M059J (cell line): Measurements from ENCODE around the genes PKNOX1 and RRP1.

GRCh38 chr21:42580358-42580907 is 66.8 kb downstream of the SLC37A1 start:
- RAMPAGE, long total RNA: no peak

DNA sequence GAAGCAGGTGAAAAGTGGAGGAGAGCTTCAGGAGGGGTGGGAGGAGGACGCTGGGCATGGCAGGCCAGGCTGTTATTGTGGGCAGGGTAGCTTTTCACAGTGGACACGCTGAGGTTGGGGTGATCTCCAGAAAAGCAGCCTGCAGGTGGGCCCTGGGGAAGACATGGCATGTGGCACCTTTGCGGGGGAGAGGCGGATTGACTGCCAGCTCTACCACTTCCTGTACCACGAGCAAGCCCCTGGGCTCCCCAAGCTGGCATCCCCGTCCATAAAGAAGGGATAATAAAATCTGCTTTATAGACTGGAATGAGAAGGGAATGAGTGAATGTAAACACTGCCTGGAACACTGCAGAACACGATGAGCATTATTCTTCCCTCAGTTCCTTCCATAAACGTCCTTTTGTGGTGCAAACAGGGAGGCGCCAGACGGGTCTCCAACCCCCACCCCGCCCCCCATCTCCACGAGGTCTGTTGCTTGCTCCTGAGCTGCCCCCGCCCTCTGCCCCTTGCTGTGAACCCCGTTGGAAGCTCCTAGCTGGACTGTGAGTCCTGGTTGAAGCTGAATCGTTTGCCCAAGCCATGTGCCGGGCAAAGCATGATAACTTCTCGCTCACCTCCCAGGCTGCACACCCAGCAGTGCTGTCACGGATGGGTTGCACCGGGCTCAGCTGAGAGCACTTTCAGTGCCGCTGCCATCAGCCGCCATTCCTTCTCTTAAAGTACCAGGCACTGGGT is 2.1 kb downstream of the PDE9A start:
- RAMPAGE, long total RNA: no peak

GRCh38 chr21:42974058-42974859 is at the start of gene PKNOX1:
TSS of gene PKNOX1 (plus strand) at chr21:42974562.
- RAMPAGE, long total RNA: no peak

DNA sequence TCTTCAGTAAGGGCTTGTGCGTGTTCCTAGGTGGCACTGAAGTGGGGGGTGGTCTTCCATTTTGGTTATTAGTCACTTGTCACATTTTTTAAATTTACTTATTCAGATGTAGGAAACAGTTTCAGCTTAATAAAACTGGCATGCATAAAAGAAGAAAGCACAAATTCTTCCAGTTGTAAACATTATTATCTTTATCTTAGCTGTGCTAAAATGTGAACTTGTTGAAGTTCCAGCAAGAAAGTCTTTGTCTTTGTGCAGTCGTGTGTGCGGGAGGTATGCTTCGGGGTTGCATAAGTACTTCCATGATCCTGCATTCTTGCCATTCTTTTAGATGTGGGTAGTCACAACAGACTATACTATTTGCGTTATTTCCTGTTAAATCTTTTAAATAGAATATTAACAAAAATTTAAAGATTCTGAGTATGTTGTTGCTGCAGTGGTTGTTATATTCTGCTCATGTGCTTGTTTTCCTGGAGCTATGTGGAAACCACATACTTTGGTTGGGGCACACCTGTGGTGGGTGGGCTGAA is 50.0 kb downstream of the CBS start:
- RAMPAGE, long total RNA: no peak

- RAMPAGE, long total RNA: no peak
Measured at GRCh38 chr21:43031108-43031828, 44.4 kb downstream of the CBS start.

- RAMPAGE, long total RNA: no peak
Measured at GRCh38 chr21:43210780-43211085, 41.9 kb downstream of the CRYAA start.

- RAMPAGE, long total RNA: no peak
Measured at GRCh38 chr21:43278461-43278702, 109.6 kb downstream of the CRYAA start.

DNA sequence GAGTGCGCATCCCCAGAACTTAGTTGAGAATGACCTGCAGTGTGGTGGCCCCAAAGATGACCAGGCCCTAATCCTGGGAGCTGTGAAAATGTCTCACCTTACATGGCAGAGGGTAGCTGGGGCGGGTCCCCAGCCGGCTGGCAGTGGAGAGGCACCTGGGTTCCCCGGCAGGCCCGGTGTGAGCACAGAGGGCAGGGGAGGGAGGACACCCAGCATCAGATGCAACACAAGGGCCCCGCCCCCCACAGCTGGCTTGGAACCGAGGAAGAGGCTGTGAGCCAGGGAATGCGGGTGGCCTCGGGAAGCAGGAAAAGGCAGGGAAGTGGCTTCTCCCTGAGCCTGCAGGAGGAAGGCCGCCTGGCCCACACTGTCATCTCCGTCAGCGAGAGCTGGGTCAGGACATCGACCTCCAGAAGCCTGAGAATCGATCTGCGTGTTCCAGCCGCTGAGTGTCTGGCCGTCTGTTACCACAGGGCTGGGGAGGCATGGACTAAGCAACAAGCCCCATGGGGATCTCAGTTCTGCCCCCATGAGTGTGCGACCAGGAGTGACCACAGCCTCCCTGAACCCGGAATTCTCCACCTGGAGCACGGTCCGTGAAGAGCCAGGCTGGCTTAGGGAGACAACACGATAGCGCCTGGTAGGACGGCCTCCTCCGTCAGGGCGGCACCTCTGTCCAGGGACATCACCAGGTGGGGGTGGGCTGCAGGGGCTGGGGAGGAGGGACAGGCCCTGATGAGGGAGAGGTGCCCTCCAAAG is 87.2 kb downstream of the SIK1 start:
- RAMPAGE, long total RNA: no peak

DNA sequence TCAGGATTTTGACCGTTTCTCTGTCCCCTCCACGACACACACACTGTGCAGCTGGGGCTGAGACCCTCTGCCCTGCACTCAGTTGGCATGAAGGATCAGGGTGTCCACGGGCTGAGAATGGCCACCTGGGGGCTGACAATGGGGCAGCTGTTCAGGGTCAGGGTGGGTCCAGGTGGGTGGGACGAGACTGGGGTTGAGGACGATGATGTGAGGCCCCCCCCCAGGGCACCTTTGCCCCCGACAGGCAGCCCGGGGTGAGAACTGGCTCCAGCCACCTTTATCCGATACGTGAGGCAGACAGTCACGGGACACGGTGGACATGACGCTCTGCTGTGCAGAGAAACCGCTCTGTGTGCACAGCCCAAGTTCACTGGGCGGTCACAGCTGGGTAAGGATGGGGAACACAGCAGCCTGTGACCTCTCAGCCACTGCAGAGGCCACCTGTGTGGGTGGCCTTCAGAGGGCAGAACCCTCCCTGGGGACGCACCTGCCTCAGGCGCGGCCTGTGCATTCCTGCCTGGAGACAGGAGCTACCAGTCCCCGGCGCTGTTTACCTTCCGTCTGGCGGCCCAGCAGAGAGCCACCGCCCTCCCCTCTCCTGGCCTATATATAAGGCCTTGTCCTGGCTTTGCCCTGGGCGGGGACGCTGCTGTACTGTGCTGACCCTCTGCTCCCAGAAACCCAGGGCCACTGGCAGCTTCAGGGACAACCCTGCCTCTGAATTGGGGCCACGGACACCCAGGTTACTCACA is 84.0 kb downstream of the SIK1 start:
- RAMPAGE, long total RNA: no peak

- RAMPAGE, long total RNA: no peak
Measured at GRCh38 chr21:43362131-43362826, 64.7 kb downstream of the SIK1 start.

- RAMPAGE, long total RNA: no peak
Measured at GRCh38 chr21:43639627-43640209, 19.6 kb downstream of the HSF2BP start.

GRCh38 chr21:43689850-43690454 is 29.0 kb upstream of the PDXK start:
- RAMPAGE, long total RNA: no peak

DNA sequence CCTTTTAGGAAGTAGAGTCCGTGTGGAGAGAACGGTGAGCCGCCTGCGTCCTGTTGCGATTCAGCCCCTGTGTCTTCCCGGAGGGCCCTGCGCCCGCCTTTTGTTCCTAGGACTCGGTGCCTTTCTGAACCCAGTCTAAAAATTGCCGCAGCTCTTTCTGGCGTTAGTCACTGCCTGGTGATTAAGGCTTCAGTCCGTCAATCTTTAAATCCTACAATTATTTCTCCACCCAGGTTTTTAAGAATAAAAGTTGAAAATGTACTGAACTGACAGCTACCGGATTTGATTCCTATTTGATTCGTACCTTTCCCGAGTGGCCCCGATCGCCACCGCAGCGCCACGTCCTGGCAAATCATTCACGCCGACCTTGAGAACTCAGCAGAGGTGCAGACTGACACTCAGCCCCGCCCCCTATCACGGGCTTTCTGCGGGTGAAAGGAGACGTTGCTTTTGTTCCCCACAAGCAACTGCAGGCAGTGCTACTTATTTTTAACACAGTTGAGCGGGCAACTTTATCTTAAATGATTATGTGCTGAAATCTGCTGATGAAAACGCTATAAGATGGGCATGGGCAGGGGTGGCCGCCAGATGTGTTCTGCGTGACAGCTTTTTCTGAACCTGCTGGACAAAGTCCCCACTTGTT is 16.1 kb upstream of the PDXK start:
- RAMPAGE, long total RNA: no peak

GRCh38 chr21:43728129-43729113 is 9.5 kb downstream of the PDXK start:
- RAMPAGE, long total RNA: no peak

- RAMPAGE, long total RNA: no peak
Measured at GRCh38 chr21:43789477-43790187, at the start of gene RRP1. TSS of gene RRP1 (plus strand) at chr21:43789577.

- RAMPAGE, long total RNA: no peak
Measured at GRCh38 chr21:43790188-43790725, 880 bp downstream of the RRP1 start.

DNA sequence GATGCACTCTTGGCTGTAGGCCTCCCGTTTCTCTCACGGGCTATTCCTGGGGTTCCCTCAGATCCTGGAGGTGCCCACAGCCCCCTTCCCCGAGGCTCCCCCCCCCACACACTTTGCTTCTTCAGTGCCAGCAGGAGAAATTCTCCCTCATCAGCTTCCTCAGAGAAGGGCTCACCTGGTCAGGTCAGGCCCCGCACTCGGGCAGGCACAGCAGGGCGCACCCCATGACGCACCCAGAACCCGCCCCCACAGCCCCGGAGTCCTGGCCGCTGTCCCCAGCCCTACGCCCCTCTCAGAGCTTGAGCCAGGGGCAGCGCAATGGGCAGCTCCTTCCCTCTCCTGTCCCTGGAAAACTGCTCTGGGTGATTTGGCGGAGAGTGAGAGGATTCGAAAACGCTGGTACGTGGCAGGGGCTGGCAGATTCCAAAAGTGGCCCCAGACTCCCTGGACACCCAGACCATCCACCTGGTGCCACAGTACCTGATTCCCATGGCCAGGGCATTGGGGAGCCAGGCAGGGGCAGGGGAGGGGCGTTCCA is 23.6 kb downstream of the RRP1 start:
- RAMPAGE, long total RNA: no peak

GRCh38 chr21:43825860-43826939 is 36.8 kb downstream of the RRP1 start:
- RAMPAGE, long total RNA: no peak

GRCh38 chr21:43909851-43910349 is 44.9 kb downstream of the AGPAT3 start:
- RAMPAGE, long total RNA: no peak

- RAMPAGE, long total RNA: no peak
Measured at GRCh38 chr21:43938693-43939471, 73.2 kb upstream of the TRAPPC10 start.